OVCAR3 (cell line): ENCODE results near the genes C14orf132 and BDKRB2.

DNA sequence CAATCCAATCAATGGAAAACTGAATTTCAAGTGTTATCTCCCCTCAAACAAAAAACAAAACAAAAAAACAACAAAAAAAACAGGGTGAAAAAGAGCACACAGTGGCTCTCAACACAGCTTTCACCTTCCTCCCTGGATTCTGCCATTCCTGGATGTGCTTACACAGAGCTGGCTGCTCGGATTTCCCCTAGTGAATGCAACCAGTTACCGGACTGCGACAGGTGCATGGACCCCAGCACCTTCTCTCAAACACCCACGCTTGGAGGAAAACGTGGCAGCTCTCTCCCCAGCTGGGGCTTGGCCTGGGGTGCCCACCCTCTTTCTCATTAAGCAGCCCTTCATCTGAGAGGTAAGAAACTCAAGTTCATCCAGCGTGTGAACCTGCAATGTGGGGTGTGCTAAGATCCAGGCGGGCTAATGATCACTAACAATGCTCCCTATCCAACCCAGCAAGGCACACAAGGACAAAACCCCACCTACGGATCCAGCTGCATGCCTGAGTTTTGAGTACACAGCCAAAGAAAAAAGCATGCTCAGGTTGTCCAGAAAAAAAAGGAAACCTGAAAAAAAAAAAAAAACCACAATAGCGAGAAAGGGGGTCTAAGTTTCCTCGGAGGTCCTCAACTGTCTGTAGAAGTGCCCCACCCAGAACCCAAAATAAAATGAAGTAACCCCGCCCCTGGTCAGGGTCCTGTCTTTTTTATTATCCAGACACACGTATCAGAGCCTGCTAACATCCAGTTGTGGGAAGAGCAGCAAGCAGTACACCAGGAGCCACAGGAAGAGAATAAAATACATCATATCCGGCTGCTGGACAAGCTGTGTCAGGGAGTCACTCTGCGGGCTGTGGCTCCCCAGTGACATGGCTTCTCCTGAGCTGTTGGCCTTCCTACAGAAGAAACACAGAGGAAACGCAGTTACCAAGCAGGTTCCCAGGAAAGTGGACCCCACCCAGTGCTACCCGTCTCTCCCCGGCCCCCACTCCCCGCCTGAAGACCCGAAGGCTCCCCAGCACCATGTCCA lies 33.8 kb upstream of the DICER1 start:
- RRBS = no CpG with 5 or more reads among the region's 19 CpGs

- RRBS = 36% methylated on average over 3 of the region's 20 CpGs
Measured at GRCh38 chr14:95227259-95227802, 70.0 kb upstream of the DICER1 start.

DNA sequence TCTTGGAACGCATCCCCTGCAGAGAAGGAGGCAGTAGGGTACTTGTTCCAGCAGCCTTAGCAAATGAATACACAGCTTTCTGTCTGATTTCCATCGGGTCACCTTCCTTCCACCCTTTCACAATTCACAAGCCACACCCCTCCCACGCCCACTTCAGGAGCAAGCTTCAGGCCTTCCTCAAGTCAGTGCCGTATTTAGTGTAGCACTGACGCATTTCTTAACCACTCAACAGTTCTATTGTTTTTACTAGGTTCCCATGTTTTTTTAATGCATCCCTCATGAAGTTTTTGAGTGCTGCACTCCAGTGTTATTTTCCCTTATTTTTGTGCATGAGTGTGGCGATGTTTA lies 64.2 kb downstream of the CLMN start:
- RRBS = no CpG with 5 or more reads among the region's 6 CpGs

- RRBS = no CpG with 5 or more reads among the region's 21 CpGs
Measured at GRCh38 chr14:95272989-95274118, 46.4 kb downstream of the CLMN start.

DNA sequence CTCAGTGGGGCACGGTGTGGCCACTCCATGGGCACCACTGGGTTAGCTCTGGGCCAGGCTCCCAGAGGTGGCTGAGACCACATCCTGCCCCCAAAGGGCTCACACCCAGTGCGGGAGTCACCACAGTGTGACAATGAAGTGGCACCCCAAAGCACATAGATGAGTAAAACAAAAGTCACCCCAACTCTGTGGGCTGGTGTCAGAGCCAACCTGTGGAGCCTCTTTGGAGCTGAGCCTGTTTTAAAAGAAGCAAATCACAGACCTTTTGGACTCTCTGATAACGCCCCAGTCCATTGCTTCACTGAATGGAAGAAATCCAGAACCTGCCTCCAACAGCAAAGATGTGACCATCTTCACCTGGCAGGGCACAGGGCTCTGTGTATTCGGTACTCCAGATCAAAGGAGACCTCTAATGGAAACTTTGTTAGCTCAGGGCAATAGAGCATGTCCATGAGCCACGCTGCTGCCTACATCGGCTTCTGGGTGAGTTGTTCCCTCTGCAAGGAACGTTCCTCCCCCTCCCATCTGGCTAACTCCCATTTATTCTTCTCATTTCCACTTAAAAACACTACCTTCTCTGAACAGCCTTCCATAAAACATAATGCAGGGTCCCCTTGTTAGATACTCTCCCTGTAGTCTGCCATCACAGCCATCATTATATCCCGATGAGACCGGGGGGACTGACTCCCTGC lies 19.4 kb downstream of the CLMN start:
- RRBS = no CpG with 5 or more reads among the region's 9 CpGs

GRCh38 chr14:95315456-95316063 lies 4.1 kb downstream of the CLMN start:
- RRBS = no CpG with 5 or more reads among the region's 12 CpGs

- RRBS = no CpG with 5 or more reads among the region's 10 CpGs
Measured at GRCh38 chr14:95427402-95428087, 88.9 kb downstream of the SYNE3 start.

DNA sequence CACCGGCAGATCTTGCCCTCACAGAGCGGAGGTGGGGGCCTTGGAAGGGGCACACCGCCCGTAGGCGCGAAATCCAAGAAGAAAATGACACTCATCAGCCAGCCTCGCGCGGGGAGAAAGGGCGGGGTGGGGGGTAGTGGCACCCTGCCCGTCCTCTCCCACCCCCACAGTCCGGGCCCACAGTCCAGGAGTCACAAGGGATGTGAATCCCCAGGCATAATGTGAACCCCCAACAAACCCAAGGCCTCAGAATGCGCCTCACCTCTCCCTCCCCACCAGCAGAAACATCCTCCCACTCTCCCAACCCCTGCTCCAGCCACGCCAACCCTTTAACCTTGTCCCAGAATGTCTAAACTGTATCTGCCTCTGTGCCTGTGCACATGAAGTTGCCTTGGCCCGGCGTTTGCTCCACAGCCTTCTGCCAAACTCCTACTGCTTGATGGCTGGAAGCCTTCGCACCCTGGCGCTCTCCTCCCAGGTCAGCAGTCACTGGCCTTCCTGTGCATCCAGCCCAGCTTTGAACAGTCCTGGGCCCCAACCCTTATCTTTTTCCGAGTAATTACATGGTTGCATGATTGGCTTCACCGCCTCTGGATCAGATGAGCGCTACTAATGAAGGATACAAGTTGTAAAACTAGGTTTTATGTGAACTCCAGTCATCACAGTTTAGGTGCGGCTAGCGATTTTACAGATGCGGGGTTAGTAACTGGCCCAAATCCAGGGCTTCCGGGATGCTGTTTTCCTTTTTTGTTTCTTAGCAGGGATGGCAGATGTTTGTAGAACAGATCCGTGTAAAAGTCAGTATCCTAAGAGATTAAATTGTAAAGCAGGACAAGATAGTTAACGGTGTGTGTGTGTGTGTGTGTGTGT lies 858 bp upstream of the SYNE3 start:
- RRBS = no CpG with 5 or more reads among the region's 27 CpGs

DNA sequence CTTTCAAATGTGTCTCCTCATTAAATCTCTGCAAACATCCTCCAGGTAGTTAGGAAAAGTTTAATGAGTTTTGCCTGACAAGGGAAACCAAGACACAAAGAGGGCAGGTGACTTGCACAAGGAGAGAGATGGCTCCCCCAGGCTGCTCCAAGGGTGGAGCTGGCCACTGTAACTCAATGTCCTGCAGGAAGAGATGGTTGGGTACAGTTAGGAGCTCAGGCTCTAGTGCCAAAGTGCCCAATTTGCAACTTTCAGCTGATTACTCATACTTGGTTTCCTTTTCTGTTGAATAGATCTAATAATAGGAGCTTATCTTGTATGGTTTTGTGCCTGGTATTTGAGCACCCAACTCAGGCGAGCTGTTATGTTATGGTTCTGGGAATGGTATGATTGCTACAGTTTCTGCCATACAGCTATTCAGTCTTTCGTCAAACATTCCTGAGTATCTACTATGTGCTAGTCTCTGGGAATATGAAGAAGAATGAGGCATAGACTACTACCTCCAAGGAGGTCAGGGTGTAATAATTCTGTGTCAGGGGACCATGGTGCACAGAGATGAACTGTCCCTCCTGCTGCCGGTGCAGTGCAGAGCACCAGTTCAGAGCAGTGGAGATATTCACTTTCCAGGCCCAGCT lies 1.9 kb upstream of the SYNE3 start:
- RRBS = no CpG with 5 or more reads among the region's 3 CpGs

DNA sequence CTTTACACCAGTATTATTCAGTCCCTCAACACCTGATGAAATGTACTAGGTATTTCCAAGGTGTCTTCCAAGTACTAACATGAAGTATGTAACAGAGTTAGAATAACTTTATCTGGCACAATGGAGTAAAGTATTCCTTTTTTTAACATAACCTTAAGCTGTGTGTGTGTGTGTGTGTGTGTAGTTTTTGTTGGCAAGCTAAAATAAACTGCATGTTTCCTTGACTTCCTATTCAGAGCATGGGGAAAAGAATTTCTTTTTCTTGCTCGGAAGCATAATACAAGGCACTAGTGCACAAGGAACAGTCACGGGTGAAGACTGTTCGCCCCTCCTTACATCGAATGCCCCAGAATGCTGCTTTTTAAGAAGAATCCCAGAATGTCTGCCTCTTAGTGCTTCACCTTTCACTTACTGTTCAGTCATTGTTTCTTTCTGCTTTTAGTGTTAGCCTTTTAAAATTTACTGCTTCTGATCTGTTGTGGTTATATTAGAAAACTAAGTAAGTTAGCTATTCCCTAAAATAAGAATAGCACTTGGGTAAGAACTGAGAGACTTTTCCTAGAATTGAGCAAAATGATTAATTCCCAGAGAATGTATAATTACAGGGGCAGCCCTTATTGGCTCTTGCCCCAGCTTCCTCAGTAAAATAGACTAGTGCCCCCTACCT lies 7.8 kb upstream of the GLRX5 start:
- RRBS = no CpG with 5 or more reads among the region's 4 CpGs

DNA sequence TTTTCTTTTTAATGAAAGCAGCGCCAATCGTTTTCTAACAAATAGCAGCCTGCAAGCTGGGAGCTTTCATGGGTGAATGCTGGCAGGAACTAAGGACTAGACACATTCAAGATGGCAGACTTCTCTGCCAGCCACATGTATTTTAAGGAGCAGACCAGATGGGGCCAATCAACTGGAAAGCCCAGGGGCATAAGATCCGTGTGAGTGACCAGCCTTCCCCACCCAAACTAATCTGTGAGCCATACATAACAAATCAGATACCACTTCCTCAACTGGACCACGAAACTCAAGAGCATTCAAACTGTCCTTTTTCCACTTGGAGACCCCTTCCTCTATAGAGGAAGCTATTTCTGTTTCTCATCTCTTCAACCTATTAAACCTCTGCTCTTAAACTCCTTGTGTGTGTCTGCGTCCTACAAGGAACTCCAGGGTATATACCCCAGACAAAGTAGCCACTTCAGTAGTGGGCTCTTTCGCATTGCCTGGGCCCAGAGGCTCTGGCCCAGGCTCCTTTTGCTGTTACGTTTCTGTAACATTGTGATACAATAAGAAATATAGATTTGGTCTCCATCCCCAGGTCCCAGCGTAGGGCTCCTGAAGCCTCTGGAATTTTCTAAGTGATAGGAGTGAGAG lies 9.8 kb downstream of the TCL1B start:
- RRBS = no CpG with 5 or more reads among the region's 8 CpGs

GRCh38 chr14:95715231-95715624 lies 1.3 kb upstream of the TCL1A start:
- RRBS = no CpG with 5 or more reads among the region's 2 CpGs

GRCh38 chr14:95948419-95949109 lies 90.6 kb upstream of the C14orf132 start:
- RRBS = no CpG with 5 or more reads among the region's 4 CpGs

GRCh38 chr14:96038889-96039583 lies at the start of gene C14orf132:
Gene C14orf132, plus strand, starts transcription at chr14:96039362.
- RRBS = 9% methylated on average over 9 of the region's 65 CpGs

GRCh38 chr14:96040690-96041111 lies 1.5 kb downstream of the C14orf132 start:
- RRBS = no CpG with 5 or more reads among the region's 5 CpGs

- RRBS = no CpG with 5 or more reads among the region's 4 CpGs
Measured at GRCh38 chr14:96089591-96089886, 50.4 kb downstream of the C14orf132 start.

GRCh38 chr14:96204516-96205422 lies at the start of gene BDKRB2:
Gene BDKRB2, plus strand, starts transcription at chr14:96204839.
- RRBS = 5% methylated on average over 10 of the region's 33 CpGs

DNA sequence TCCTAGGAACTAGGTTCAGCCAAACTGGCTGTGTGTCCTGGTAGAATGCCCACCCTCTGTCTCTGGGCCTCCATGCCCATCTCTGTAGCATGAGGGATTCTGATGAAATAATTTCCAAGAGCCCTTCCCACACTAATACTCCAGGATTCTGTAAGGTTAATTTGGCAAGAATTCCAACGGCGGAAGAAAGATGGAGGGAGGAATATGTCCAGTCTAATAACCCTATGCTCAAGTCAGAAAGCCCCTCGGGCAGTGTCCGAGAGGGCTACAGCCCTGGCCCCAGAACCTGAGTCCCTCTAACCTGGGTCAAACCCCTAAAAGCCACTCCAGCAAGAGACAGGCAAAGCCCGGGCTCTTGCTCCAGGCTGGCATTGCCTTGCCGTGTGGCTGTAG lies 22.1 kb downstream of the BDKRB2 start:
- RRBS = no CpG with 5 or more reads among the region's 6 CpGs

- RRBS = 5% methylated on average over 16 of the region's 59 CpGs
Measured at GRCh38 chr14:96797578-96798323, 569 bp downstream of the VRK1 start.

DNA sequence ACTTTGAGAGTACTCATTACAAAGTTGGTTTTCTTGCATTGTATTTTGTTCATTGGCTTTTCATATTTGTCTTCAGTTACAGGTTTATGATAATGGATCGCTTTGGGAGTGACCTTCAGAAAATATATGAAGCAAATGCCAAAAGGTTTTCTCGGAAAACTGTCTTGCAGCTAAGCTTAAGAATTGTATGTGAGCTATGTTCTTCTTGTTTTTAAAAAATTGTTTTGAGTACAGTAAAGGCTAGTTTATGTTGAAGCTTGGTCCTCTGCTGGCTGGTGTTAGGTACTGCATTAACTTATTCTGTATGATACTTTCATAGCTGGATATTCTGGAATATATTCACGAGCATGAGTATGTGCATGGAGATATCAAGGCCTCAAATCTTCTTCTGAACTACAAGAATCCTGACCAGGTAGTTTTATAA lies 55.6 kb downstream of the VRK1 start:
- RRBS = no CpG with 5 or more reads among the region's 3 CpGs